Neutrophil (primary cell): ENCODE results near the genes PLXNA2 and HSD11B1.

- PRO-cap: no peak
These were observed 47.5 kb downstream of the CD46 start for GRCh38 chr1:207798977-207800054.

DNA sequence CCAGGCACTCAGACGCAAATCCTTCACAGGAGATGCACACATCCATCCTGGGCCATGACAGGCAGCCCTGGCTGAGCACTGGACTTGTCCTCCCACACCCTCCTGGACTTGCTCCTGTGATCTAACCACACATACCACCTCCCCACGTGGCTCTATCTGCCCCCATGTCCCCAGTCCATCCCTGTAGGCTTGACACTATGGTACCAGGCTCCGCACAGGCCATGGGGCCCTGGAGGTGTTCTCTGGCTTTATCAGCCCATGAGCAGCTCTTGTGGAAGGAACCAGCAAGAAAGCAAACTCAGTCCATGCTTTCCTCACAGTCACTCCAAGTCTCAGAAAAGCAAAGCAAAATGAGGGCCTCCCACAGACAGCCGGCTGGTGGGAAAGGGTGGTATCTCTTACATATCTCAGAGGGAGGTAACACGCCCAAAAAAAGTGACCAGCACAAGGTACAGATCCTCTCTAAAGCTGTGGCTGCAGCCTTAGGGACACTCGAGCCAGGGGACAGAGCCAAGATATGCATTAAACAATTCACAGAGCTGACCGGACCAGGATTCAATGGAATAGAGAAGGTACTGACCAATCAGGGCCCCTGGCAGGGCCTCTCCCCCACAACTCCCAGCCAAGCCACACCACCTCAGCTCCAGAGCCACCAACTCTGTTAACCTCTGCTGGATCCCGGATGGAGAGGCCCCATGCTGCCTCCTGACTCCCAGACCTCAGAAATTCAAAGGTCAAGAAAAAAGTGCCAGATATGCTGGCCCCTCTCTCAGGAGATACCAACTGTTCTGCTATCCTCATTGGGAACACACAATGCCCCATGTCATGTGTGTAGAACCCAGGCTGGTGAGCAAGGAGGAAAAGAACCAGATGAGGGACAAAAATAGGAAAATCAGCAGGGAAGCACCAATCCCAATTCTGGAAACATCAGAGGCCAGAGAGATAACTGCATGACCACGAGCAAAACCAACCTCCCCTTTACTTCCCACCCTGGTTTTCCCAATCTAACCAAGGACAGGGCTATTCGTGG lies 61.9 kb downstream of the CD46 start:
- PRO-cap: no peak

DNA sequence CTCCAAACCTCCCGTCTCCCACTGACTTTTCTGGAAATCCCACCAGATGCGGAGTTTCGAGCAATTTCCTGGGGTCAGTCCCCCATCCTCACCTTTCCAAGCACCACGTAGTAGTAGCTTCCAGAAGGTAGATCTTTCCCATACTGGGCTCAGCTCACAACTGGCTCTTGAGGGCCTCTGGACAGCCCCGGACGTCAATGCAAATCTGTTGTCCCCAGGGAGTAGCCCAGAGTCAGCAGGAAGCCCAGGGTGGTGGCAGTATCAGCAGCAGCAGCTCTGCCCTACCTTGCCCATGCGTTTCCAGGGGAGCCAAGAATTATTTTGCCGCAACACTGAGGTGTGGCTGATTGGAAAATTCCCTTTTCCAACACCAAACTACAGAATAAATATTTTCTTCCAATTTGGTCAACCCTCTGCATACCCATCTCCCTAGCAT lies 70.3 kb downstream of the CD46 start:
- PRO-cap: no peak

GRCh38 chr1:207831482-207831817 lies 79.5 kb downstream of the CD34 start:
- PRO-cap: no peak

GRCh38 chr1:207938008-207938566 lies 27.2 kb upstream of the CD34 start:
- PRO-cap: no peak

DNA sequence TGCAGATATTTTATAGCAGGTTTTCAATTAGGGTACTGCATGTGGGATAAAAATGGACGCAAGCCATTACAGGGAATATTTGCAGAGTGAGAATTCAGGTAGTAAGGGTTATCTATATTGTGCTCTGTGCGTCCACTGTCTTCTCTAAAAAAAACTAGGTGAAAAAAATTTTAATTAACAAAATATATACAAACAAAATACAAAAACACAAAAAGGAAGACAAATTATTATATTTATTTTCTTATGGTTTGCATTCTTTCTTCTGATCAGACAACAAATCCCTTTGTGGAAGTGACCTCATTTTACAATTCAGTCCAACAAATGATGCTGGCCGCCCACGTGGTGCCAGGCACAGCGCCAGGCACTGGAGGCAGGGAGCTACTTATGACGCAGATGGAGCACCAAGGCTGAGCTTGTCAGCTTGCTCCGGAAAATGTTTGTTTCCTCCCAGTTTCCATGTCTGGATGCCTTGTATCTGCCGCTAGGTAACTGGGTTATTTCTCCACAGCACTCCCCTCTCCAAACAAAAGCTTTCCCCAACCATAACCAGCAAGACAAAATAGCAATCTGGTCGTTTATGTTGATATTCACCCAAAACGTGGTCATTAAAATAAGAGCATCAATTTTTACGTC lies 30.7 kb upstream of the CD34 start:
- PRO-cap: no peak

- PRO-cap: no peak
These were observed 81.6 kb upstream of the CD34 start for GRCh38 chr1:207992509-207992895.

- PRO-cap: no peak
These were observed 116.1 kb upstream of the CD34 start for GRCh38 chr1:208026985-208027521.

GRCh38 chr1:208217841-208218189 lies 26.4 kb downstream of the PLXNA2 start:
- PRO-cap: no peak

DNA sequence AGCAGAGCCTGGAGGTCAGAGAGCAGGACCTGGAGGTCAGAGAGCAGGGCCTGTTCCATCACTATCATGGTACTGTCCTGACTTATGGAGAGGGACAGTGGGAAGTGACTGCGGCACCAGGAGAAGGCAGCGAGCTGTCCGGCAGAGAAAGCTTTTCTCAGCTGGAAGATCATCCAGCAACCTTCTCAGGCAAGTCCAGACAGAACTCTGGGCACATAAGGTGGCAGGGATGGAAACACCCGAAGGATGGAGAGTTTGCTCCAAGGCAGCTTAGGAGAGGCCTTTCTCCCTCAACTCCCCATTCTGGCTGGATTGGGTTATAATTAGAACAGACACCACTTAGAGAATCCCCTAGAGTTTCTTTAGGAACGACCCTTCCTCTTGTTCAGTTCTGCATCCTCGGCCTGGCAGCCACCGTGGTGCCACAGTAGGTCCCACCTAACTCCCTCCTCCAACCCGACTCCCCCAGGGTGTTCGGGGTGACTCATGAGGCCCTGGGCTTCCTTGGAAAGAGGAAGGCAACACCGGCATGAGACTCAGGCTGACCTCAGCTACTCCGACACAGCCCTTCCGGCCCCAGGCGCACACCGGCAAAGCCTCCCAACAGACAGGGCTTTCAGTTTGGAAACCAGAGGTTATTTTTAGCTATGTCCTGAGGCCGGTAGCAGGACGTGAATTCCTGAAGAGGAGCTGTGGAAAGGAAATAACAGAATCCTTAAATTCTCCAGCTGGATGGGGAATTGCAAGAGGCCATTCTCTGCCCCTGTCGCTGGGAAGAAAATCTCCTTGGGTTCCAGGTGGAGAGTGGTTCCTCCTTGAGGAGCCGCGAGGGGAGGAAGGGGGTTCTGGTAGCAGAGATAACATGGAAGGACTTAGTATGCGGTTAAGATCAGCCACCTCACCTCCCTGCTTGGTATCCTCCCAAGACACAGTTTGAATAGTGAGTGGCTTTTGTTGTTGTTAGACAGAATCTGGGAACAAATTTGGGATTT lies 24.6 kb downstream of the PLXNA2 start:
- PRO-cap: no peak

DNA sequence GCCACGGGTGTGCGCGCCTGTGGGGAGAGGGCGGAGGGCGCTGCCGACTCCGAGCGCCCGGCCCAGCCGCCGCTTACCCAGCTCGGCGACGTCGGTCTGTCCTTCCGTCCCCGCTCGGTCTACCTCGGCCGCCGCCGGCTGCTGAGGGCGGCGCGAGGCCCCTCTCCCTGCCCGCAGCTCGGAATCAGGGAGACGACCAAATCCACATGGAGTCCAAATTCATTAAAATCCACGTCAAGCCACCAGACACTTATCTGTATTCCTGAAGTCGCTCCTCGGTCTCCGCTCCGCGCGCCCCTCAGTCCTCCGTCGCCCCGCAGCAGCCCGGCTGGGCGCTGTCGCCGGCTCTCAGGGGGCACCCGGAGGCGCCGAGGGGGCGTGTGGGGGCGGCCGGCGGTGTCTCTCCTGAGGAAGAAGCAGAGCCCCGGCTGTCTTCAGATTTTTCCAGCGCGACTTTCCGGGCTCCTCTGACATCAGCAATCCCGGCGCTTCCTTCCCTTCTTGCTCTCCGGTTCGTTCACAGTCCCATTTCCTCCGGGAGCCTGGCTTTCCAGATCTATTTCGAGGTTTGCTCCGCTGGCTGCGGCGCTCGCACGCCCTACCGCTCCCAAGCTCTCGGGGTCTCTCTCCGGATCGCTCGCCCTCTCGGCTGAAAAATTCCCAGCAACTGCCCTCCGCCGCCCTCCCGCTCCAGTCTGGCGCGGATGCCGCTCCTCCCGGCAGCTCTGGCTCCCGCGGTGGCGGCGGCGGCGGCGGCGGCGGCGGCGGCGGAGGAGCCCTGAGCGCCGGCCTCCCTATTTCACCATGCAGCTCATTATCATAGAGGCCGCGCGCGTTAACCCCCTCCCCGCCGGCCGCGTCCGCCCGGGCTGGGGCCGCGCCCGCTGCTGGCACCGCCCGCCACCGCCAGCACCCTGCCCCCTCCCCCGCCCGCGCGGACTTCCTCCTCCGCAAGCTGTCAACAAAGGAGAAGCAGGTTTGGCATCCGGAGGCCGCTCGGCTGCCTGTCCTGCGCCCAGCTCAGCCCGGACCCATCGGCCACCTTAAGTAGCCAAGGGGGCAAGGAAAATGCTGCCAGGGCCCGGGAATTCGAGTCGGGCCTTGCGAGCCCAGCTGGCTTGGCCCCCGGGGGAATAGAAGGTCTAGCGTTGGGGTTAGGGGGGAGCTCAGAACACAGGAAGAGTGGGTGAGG lies at the start of gene PLXNA2:
Gene PLXNA2, minus strand, starts transcription at position 819 of the 1,192 bp plus-strand sequence.
- PRO-cap: no peak

DNA sequence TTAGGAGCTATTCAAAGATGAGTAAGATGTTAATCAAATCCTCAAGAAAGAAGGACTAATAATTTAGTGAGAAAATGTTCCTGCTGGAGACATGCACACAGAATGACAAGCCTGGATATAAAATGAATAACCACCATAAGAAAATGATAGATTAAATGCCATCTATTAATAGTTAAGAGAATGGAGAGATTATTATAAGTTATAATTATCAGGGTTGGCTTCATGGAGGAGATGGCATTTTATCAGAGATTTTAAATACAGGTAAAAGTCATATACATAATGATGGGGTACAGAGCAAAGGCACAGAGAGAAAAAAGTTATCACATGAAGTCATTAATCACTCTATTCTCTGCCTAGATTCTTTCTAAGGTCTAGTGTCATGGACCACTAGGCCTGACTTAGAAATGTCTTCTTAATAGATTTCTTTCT lies 637.5 kb upstream of the CAMK1G start:
- PRO-cap: no peak

GRCh38 chr1:209207496-209208089 lies 375.9 kb upstream of the CAMK1G start:
- PRO-cap: no peak

DNA sequence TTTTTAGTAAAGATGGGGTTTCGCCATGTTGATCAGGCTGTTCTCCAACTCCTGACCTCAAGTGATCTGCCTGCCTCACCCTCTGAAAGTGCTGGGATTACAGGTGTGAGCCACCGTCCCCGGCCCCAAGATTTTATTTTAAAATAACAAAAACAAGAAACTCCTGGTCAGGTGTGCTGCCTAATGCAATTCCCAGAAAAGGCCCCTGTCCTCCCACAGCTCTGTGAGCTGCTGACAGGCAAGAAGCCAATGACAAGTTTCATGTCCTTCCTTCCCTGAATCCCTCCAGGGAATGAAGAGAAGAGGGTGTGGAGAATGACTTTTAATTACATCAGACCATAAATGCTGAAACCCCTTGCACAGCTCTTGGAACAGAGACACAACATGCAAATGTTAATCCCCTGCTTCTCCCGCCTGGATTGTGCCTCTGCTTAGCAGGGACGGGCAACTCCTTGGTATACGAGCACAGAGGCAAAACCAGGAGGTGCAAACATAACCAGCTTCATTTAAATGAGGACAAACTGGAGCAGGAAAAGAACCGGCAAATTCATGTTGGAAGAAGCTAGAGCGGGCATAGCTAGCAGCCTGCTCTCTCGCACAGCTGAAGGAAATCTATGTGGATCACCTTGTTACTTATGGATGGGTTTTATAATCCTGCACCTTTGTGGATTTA lies 228.1 kb upstream of the CAMK1G start:
- PRO-cap: no peak

DNA sequence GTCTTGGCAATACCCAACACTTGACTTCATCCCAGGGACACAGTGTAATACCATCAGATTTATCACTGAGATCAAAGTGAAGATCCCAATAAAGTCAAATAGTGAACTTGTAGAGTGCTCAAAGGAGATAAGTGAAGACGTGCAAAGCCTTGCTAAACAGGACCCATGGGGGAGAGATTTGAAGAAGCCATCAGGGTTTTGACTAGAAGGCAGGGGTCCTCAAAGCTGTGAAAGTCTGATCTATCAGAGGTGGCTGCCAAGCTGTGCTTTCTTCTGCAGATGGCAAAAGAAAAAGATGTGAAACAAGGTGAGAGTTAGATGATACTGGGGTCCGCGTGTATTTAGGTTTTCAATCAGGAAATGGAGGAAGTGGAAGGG lies 211.6 kb upstream of the CAMK1G start:
- PRO-cap: no peak

DNA sequence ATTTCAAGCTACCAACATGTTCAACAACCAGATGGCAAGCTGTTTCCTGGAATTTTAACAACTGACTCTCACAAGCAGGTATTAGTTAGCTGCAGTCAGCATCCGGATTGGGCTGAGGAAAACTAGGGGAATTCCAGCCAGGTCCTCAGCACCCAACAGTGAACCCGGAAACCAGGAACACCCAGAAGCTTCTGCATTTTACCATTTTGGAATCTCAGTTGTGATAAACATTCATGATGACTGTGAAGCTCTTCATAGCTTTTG lies 162.2 kb upstream of the CAMK1G start:
- PRO-cap: no peak

GRCh38 chr1:209427252-209427605 lies 156.3 kb upstream of the CAMK1G start:
- PRO-cap: no peak

GRCh38 chr1:209626783-209627531 lies 25.3 kb downstream of the LAMB3 start:
- PRO-cap: unidirectional peak, plus-strand start at chr1:209627273

DNA sequence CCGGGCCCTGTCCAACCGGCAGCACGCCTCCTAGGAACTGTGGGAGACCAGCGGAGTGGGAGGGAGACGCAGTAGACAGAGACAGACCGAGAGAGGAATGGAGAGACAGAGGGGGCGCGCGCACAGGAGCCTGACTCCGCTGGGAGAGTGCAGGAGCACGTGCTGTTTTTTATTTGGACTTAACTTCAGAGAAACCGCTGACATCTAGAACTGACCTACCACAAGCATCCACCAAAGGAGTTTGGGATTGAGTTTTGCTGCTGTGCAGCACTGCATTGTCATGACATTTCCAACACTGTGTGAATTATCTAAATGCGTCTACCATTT lies 714 bp downstream of the G0S2 start:
- PRO-cap: bidirectional peak, plus-strand start at position 100 of the sequence, minus-strand start at position 98 of the sequence

DNA sequence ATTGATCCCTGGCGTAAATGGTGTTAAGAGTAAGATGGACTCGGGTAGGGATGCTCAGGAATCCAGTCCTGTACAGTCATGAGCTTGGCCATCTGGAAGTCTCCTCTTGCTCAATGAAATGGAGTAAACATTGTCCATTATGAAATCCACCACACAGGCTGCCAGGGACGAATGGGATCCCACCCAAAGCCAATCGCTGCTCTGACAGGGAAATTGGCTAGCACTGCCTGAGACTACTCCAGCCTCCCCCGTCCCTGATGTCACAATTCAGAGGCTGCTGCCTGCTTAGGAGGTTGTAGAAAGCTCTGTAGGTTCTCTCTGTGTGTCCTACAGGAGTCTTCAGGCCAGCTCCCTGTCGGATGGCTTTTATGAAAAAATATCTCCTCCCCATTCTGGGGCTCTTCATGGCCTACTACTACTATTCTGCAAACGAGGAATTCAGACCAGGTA lies at the start of gene HSD11B1:
Gene HSD11B1, plus strand, starts transcription at position 263 of the 450 bp plus-strand sequence.
- PRO-cap: no peak